BJ (cell line): ENCODE results near the gene ARMC9.

DNA sequence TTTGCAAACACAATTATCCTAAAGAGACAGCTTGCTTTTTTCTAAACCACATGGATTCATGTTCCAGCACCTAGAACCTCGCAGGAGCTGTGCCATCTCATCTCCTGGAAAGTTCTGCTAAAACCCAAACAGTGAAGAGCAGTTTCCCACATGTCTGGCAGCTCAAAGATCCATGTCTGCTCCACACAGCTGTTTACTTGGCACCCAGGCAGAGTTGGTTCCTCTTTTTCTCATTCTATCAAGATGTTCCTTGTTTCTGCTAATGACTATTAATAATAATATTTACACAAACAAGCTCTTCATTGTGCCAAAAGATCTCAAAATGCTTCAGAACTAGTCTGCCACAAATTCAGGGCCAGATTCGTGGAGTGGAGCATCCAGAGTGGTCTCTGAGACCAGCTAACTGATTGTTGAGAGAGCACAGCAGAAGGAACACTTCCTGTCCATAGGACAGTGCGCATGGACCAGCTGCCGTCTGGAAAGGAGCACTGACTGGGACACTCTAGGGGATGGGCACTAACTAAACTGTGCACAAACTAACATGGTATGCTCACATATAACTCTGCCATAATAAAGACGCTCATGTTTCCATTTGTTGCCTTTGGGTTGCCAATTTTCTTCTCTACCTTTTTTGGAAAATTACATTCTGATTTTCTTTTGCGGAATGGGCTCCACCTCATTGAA is 30.3 kb upstream of the PID1 start:
- CAGE, long polyA plus RNA: no peak
- RRBS: no CpG with 5 or more reads among the region's 6 CpGs

DNA sequence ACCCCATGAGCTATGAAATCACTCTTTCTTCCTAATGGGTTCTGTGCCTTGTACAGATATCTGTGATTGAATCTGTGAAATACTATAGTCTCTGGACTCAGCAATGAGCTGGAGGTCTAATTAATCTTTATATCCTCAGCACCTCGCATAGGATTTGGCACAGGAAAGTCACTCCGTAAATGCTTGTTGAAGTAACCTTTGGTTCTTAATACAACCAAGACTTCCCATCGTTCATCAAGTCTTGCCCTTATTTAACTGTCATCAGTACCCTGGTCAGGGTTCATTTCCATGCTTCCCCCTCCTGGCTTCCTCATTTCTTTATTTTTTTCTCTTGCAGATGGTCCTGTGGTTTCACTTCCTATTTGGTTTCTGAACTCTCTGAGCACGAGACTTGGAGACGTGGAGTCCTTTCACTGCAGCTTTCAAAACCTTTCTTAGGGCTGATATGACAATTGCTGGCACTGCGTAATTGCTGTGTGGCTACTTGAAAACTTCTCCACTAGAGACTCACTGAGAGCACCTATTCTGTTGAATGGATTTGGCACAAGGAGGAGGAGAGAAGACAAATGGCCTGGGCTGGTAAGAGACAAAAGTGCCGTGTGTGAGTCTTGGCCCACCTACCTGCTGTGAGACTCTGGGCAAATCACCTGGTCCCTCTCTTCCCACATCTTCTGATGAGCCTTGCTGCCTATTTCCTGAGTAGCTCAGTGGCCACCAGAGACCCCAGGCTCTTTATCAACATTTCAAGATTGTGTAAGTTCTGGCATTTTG is 59.9 kb upstream of the PID1 start:
- CAGE, long polyA plus RNA: no peak
- RRBS: no CpG with 5 or more reads among the region's 7 CpGs

DNA sequence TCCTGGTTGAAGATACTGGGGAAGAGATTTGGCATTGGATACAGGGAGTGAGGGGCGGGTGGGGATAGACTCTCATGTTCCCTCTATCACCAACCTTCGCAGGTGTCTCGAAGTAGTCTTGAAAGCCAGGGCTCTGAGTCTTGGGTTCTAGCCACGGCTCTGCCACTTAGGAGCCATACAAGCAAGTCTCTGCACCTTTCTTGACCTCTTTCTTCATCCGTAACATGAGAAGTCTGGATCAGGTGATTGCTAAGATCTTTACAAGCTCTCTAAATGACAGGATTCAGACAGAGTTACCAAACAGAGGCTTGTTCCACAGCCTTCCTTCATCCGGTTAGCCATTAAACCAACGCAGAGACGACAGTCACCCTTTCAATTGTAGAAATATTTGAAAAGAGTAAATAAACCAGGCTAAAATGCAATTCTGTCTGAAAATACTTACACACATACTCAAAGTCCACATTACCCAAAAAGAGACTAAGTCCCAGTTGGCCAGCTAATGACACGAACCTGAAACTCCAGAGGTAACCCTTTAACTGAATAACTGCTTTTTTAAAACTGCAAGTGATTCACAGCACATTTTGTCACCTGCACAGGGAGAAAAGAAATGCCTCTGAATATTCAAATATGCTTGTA is 38.5 kb upstream of the DNER start:
- CAGE, long polyA plus RNA: no peak
- RRBS: no CpG with 5 or more reads among the region's 9 CpGs

- CAGE, long polyA plus RNA: no peak
- RRBS: no CpG with 5 or more reads among the region's 19 CpGs
Observed at GRCh38 chr2:230130422-230131675, 62.1 kb upstream of the SLC16A14 start.

- CAGE, long polyA plus RNA: no peak
- RRBS: no CpG with 5 or more reads among the region's 1 CpG
Observed at GRCh38 chr2:230205049-230205574, 14.7 kb downstream of the SP110 start.

- CAGE, long polyA plus RNA: no peak
- RRBS: no CpG with 5 or more reads among the region's 12 CpGs
Observed at GRCh38 chr2:230412118-230412624, 3.8 kb upstream of the SP100 start.

GRCh38 chr2:230498909-230499459 is 83.0 kb downstream of the SP100 start:
- CAGE, long polyA plus RNA: no peak
- RRBS: no CpG with 5 or more reads among the region's 3 CpGs

GRCh38 chr2:230643447-230644475 is 68.9 kb upstream of the CAB39 start:
- CAGE, long polyA plus RNA: no peak
- RRBS: no CpG with 5 or more reads among the region's 11 CpGs

GRCh38 chr2:230723725-230724216 is 11.1 kb downstream of the CAB39 start:
- CAGE, long polyA plus RNA: no peak
- RRBS: no CpG with 5 or more reads among the region's 10 CpGs

DNA sequence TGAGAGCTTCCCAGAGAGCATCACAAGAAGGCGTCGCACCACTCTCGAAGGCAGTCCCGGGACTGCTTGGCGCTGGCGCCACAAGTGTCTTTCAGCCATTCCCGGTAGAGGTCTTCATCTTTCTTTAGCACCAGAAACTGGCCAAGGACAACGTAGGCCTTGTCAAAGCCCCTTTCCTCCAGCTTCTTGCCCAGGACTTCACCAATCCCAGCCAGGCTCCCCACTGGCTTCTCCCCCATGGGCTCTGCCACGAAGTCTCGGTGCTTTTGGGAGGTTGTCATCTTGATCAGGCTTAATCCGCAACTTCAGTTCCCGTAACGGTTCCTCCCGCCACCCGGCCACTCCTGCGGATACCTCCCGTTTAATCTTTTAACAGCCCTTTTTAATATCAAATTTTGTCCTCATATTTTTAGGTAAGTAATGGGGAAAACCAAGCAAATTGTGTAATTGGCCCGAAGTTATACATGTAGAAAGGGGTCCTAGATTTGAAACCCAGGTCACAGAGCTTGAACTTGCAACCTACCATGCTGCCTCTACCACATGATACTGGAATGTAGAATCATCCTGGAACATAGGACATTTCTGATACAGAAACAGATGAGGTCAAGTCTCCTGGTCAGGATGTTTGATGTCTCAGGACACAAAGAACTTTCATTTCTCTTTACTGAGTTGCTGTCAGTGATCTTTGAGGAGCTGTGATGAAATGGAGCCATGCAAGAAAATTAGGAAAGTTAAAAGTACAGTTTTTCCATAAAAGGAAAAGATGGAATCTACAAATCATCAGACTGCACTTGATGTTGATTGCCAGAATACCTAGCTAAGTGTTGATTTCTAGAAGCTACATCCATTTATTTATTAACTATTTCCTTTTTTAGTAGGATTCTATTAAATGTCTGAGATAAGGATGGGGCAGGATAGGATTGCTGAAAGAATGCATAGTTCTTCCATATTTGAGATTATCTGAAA is 12.8 kb downstream of the CAB39 start:
- CAGE, long polyA plus RNA: no peak
- RRBS: no CpG with 5 or more reads among the region's 18 CpGs

DNA sequence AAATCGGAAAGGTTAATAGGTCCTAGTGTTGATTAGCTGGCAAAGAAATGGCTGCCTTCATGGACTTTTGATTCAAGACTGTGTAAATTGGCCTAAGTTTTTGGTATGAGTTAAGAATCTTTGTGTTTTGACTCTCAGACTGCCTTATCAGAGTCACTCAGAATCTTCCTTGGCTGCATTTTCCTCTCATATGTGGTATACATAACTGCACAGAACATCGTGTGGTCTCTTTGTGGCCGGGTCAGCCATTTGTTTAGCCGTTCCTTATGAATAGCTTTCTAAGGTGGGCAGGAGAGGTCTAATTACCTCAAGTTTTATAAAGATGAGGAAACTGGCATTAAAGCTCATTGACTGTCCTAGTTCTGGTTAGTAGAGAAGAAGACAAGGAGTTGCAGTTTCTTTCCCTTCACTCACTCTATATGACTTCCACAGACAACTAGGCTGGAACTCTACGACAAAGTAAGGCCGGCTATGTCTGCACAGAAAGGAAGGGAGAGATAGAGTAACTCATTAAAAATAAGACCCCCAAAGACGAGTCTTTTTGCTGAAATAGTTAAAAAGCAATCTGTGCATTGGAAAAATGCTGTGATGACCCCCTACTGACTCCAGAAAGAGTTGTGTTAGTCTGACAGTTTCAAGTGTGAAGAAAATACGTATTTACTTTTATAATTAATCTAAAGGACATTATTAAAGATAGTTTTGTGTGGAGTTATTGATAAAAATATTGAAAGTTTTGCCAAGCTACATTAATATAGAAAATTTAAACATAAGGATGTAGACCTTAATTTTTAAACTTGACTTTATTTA is 30.4 kb downstream of the CAB39 start:
- CAGE, long polyA plus RNA: no peak
- RRBS: no CpG with 5 or more reads among the region's 8 CpGs

- CAGE, long polyA plus RNA: no peak
- RRBS: 2% methylated on average over 13 of the region's 35 CpGs
Observed at GRCh38 chr2:230957261-230957664, 32.2 kb upstream of the GPR55 start.

DNA sequence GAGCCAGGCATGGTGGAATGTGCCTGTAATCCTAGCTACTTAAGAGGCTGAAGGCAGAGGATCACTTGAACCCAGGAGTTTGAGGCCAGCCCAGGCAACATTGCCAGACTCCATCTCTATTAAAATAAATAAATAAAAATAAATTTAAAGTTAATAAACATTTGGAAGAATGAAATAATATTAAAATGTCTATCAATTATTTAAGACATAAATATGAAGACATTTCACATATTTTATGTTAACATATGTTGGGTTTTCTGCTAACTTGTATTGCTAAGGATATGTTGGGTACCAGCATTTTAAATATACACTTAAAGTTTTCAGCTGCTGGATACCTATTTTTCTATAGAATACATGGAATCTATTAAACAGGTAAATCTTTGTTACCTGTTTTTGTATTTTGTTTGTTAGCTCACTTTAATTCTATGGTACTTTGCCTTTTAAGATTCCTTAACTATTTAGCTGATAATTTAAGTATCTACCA is 3.6 kb downstream of the HTR2B start:
- CAGE, long polyA plus RNA: no peak

DNA sequence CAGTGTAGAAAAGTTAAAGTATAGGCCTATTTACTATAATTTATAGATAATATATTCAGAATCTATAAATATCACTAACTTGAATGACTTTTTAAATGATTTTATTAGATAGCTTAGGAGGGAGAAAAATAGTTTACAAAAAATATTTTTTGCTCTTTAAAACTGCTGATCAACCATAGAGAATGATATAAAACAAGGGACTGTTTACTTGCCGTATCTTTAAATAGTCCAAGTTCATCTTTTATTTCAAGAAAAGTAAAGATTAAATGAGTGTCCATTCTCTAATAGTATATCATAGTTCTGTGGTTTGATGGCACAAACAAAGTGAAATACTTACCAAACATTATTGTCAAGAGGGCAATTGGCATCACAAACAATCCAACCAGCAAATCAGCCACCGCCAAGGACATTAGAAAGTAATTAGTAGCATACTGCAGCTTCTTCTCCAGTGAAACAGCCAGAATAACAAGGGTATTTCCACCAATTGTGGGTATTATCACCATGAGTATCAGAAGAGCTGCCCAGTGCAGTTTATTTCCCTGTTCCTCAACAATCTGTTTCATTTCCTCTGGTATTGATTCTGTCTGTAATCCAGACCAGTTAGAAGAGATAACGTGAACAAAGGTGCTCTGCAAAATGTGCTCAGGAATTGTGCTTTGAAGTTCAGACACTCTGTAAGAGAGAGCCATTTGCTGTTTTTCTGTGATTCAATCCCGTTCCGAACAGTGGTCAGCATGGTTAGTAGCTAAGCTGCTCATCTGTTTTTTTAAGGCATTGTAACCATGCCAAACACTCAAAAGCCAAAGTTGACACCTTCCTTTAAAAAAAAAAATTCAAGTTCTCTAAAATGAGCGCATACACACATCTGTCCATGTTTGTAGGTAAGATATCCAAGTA is 1.5 kb downstream of the HTR2B start:
- CAGE, long polyA plus RNA: no peak
- RRBS: no CpG with 5 or more reads among the region's 6 CpGs

GRCh38 chr2:231198116-231199222 is at the start of gene ARMC9:
Gene ARMC9, plus strand, starts transcription at chr2:231198631.
- CAGE, long polyA plus RNA: start-site peak on the plus strand at chr2:231198627-231198818, 1,233 and 354 reads in 2 replicates
- RRBS: 1% methylated on average over 9 of the region's 89 CpGs

- CAGE, long polyA plus RNA: no peak
- RRBS: no CpG with 5 or more reads among the region's 12 CpGs
Observed at GRCh38 chr2:231399404-231399832, 3.9 kb downstream of the B3GNT7 start.

DNA sequence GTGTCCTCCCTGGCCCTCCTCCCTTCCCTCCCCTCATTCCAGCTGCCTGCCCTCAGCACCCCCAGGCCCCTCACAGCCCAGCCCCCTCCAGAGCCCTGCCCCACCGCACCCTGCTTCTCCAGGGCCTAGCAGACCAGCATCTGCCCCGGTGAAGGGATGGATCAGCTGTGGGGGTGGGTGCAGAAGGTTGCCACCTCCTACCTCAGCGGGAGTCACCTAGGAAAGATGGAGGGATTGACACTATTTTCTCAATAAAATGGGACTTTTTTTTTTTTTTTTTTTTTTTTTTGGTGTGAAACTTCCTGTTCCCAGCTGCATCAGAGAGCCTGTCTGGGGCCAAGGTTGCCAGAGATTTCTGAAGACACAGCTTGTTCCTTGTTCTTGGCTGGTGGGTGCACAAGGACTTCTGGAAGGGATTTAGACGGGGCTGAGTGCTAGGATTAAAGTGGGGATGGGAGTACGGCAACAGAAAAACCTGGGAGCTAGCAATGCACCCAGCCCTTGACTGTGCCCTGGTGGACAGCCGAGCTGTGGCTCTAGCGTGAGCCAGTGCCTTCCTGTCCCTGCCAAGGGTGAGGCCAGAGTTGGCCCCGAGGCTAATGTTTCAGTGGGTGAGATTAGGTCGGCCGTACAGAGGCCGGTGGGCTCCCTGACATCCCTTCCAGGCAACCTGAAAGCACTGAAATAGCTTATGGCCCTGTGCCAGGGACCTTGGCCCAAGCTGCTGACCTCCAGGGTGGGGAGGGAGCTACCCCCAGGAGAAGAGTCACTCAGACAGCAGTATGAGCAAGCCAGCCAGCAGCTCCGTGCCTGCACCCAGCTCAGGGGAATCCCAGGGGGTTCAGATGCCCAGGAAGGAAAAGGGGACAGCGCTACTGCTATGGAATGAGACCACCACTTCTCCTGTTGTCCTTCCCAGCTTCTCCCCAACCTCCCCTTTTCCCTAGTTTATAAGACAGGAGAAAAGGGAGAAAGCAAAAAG is 4.6 kb downstream of the B3GNT7 start:
- CAGE, long polyA plus RNA: no peak
- RRBS: no CpG with 5 or more reads among the region's 13 CpGs

DNA sequence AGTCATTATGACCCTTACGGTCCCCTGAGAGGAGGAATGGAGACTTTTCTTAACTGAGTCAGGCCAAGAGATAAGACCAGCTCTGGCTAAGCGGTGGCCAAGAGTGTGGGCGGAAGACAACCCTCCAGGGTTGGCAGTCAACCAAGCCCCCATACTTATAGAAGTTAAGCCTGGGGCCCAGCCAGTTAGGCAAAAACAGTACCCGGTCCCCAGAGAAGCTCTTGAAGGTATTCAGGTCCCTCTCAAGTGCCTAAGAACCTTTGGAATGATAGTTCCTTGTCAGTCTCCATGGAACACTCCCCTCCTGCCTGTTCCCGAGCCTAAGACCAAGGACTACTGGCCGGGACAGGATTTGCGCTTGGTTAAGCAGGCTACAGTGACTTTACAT is 8.2 kb downstream of the B3GNT7 start:
- CAGE, long polyA plus RNA: no peak
- RRBS: no CpG with 5 or more reads among the region's 7 CpGs

GRCh38 chr2:231413941-231414665 is 18.6 kb downstream of the B3GNT7 start:
- CAGE, long polyA plus RNA: no peak
- RRBS: no CpG with 5 or more reads among the region's 20 CpGs

DNA sequence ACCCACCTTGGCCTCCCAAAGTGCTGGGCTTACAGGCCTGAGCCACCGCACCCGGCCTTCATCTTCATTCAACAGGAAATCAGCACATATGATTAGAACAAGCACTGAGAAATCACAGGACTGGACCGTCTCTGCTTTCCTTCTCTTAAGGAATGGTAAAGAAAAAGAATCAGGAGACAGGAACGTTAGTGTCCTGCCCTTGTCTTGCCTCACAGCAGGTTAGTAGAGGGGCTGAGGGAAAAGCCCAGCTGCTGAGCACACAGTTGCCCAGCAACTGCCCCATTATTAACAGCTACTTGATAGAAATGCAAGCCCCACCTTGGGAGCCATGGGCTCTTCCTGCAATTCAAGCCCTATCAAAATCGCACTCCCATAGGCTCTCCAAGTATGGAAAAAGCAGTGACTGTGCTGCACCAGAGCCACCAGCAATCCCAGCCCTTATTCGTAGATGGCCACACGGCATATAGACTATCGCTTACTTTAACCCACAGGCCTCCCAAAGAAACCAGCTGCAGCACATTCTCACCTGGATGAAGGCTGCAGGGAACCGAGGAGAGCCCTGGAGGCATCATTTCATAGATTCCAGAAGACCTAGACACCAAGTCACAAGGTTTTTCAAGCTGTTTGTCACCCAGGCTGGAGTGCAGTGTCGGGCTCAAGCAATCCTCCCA is 11.6 kb downstream of the NCL start:
- CAGE, long polyA plus RNA: no peak
- RRBS: no CpG with 5 or more reads among the region's 10 CpGs